Helper T cell (primary cell): Measurements from ENCODE around the genes TBC1D22B and KCNK17.

DNA sequence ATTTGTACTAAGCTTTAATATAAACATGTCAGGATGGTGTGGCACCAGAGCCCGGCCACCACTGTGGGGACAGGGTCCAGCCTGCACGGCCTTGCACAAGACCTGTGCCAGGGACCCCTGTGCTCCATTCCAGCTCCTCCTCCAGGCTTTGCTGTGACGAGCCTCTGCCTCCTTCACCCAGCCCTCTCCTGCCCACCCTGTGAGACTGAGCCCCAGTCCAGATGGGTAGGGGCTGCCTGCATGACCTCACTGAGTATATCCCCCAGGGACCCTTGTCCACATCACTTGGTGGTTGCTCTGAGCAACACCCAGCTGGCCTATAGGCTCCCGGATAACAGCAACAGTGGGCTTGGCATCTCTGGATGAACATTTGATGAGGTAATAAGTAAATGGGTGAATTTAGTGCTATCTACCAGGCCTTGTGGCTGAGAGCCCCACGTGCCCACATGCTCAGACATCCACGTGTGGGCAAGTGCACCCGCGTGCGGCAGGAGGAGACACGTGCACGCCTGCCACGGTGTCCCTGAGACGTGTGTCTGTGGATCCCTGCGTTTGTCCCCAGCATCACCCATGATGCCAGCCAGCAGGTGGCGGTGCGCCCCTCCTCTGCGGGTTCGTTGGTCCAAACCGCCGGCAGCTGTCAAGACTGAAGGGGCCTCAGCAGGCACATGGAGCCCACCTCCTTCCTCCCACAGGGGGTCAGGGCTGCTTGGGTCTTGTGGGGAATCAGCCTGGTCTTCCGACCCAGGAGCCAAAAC is 45.8 kb downstream of the FGD2 start:
- PRO-cap, 2 experiments = peak in 2 of 2 experiments; most common plus-strand start position 478 of the sequence (in 1); most common minus-strand start position 199 of the sequence (in 1)

DNA sequence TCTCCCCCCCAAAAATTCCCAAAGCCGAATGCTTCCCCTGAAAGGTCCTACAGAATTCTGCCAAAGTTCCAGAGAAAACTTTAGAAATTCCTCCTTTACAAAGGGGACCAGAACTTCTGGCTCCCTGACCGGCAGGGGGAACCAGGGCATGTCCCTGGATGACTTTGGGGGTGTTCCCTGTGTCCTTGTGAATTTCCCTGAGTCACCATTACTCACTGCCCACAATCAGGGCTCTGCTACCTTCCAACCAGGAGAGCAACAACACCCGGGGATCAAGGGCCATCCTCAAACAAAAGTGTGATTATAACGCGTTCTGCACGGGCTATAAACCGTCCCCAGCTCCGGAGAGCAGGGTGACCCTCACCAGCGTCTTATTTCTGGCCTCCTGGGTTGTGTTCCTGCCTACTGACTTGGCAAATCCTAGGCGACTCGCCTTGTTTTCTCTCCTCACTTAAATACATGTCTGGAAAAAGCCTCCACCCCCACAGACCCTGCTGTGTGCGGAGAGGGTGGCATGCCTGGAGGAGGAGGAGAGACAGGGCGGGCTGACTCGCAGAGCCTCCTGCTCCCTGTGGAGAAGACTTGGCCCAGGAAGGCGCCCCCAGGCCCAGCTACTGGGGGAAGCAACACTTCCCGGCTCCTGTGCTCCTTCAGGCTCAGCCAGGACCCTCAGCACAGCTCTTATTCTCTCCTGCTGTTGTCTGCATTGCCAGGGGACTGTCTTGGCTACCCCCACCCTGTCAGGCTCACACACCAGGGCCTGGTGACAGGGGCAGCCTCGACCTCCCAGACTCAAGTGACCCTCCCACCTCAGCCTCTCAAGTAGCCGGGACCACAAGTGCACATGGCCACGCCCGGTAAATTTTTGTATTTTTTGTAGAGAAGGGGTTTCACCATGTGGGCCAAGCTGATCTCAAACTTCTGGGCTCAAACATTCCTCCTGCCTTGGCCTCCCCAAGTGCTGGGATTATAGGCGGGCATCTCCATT is 54.1 kb downstream of the FGD2 start:
- PRO-cap, 2 experiments = no peak in any of the 2 experiments

- PRO-cap, 2 experiments = peak in 2 of 2 experiments; most common plus-strand start chr6:37257772 (in 2); most common minus-strand start chr6:37258146 (in 2)
These were observed at the start of gene TBC1D22B for GRCh38 chr6:37257202-37258299. TSS of gene TBC1D22B (plus strand) at chr6:37257772.

GRCh38 chr6:37496825-37497678 is 2.6 kb downstream of the CCDC167 start:
- PRO-cap, 2 experiments = no peak in any of the 2 experiments

- PRO-cap, 2 experiments = peak in 2 of 2 experiments; most common plus-strand start chr6:37503677 (in 1); most common minus-strand start chr6:37503589 (in 1)
These were observed 3.9 kb upstream of the CCDC167 start for GRCh38 chr6:37503445-37504084.

DNA sequence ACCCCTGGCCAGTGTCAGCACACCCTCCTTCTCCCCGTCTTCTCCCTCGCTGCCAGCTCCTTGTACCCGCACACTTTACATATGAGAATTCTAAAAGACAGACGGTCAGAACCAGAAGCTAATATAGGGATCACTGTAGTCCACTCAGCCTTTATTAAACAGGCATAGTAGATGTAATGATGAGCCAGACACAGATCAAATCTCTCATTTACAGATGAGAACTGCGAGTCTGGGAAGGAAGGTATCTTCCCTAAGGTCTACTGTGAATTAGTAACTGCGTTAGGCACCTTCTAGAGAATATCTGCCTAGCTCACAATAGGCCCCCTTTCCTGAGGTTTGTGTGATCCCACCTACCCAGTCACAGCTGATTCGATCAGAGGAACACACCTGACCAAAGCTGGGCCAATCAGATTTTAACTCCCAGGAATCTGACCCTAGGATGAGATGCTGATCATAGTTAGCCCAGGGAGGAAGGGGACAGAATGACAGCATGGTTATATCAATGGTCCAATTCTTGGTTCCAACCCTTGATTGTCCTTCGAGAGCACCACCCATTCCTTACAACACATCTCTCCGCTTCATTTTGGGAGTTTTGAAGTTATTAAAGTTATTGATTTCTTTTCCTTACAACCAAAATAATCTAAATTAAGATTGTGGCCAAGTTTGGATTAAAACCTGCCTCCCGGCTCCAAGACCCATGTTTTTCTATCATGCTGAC is 7.4 kb upstream of the CCDC167 start:
- PRO-cap, 2 experiments = no peak in any of the 2 experiments

DNA sequence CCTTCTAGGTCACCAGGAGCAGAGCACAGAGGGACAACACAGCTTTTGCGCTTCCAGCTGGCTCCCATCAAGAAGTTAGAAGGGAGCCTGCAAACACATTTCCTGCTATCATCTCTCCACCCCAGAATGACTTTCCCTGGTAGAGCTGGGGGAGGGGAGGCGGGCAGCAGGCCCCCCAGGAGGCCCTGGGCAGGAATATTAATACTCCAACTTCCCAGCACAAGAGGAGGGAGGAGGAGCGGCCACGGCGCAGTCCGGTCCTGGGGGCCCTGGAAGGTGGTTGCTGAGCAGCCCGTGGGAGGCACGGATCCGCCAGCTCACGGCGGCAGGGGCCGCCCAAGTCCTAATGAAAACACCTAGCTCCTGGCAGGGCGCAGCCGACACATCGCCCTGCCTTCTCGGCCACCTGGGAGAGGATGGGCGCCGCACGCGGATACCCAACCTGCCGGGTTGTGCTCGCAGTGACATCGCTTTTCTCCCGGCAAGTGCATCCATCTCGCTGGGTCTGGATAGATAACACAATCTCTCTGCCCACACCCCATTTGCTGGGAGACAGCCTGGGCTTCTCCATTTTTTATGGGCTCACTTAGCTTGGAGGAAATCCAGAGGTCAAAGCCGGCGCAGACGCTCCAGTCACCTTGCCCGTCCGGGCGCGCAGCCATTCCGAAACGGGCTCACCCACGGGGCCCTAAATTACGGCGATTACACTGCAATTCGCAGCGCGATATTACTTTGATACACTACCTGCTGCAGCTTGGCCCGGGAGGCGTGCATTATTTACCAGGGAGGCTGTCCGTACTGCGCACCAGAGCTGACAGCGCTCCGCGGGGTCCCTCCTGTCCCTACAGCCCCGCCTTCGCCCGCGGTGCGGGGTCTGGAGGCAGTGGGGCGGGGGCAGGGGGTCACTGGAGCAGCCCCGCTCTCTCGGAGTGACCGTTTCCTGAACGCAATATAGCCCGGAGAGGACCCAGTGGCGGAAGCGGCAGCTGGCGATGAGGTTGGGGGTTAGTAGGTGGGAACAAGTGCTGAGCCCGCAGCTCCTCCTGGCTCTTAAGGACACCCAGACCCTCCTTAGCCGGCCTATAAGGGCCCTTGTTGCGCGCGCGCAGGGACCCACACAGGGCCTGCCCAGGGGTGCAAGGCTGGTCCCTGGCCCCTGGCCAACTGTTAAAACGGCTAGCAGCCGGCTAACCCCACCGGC is 36.2 kb upstream of the CCDC167 start:
- PRO-cap, 2 experiments = peak in 1 of 2 experiments; most common plus-strand start position 773 of the sequence (in 1); most common minus-strand start position 665 of the sequence (in 1)

DNA sequence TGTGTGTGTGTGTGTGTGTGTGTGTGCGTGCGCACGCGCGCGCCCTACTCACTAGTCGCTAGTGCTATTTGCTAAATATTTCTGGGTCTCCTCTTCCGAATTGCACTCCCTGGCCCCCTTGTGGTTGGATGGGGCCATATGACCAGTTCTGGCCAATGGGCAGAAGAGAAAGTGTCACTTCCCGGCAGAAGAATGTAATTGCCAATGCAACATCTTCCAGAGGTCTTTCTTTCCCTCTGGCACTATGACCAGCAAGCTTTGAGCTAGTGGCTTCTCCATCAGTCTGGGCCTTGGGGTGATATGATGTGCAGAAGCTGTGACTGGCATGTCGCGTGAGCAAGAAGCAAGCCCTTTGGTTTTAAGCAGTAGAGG is 60.8 kb upstream of the CCDC167 start:
- PRO-cap, 2 experiments = no peak in any of the 2 experiments

DNA sequence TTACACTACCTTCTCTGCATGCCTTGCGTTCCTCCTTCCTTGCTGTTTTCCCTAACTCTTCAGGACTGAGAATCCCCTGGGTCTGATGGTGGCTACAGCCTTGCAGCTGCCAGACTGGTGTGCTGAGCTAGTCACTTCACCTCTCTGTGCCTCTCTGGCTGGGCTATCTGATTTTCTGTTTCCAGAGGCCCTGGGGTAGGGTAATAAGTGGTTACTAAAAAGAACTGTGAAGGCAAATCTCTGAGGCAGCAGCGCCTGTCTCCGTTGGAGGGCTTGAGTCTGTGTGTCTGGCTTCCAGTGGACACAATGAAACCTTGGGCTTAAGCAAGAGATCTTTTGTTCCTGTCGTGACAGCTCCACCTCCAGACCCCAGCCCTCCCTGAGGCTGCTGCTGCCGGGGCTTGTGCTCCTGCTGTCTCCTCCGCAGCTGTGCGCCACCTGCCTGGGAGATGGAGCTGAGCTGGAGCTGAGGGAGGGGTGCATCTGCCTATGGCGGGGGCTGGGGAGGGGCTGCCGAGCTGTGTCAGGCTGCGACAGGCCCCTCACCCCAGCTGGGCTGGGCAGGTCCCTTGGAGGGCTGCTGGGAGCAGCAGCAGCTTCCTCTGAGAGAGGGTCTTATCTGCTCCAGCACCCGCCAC is 65.8 kb upstream of the CCDC167 start:
- PRO-cap, 2 experiments = no peak in any of the 2 experiments

- PRO-cap, 2 experiments = no peak in any of the 2 experiments
These were observed 49.1 kb downstream of the MDGA1 start for GRCh38 chr6:37648213-37649437.

- PRO-cap, 2 experiments = no peak in any of the 2 experiments
These were observed 177.9 kb downstream of the ZFAND3 start for GRCh38 chr6:37997305-37997938.

GRCh38 chr6:38139413-38140034 is 320.0 kb downstream of the ZFAND3 start:
- PRO-cap, 2 experiments = no peak in any of the 2 experiments

- PRO-cap, 2 experiments = no peak in any of the 2 experiments
These were observed 335.6 kb downstream of the ZFAND3 start for GRCh38 chr6:38154998-38155661.

- PRO-cap, 2 experiments = no peak in any of the 2 experiments
These were observed 336.3 kb downstream of the ZFAND3 start for GRCh38 chr6:38155662-38156475.

GRCh38 chr6:38157027-38157648 is 337.6 kb downstream of the ZFAND3 start:
- PRO-cap, 2 experiments = no peak in any of the 2 experiments

DNA sequence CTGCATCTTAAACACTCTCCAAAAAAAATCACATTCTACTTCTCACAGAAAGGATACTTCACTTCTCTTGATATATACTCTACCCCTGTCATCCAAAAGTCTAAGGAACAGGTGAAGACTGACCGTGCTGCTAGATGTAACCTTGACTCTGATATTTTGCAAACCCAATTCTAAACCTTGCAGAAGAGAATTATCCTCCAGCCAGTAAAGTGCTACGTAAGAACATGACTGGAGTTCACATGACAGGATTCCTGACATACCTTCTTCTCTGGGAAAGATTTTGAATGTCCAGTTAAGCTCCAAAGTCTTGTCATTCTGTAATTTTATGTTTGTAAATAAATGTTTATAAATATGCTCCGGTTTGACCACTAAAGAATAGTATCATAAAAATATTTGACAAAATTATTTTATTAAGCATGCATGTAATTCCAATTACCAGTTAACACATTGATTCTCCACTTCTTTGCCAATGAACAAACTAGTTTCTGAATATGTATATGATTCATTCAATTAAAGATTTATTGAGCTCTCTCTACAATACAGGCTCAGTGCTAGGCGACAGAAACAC is 35.7 kb downstream of the BTBD9 start:
- PRO-cap, 2 experiments = no peak in any of the 2 experiments

DNA sequence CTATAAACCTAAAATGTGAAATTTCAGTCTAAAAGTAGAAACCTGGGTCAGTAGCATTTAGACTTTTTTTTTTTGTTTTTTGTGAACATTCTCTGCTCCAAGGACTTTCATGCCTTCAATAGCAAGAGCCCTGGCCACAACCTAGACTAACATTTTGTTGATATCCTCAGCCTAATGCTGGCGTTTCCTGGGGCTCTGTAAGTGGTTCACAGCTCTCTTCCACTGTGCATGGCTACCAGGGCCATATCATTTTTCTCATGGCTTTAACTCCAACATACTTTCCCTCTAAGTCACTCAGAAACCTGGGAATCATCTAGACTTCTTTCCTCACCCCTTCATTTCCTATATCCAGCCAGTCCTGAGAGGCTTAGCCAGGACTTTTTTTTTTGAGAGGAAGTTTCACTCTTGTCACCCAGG is 76.6 kb downstream of the DNAH8 start:
- PRO-cap, 2 experiments = no peak in any of the 2 experiments

DNA sequence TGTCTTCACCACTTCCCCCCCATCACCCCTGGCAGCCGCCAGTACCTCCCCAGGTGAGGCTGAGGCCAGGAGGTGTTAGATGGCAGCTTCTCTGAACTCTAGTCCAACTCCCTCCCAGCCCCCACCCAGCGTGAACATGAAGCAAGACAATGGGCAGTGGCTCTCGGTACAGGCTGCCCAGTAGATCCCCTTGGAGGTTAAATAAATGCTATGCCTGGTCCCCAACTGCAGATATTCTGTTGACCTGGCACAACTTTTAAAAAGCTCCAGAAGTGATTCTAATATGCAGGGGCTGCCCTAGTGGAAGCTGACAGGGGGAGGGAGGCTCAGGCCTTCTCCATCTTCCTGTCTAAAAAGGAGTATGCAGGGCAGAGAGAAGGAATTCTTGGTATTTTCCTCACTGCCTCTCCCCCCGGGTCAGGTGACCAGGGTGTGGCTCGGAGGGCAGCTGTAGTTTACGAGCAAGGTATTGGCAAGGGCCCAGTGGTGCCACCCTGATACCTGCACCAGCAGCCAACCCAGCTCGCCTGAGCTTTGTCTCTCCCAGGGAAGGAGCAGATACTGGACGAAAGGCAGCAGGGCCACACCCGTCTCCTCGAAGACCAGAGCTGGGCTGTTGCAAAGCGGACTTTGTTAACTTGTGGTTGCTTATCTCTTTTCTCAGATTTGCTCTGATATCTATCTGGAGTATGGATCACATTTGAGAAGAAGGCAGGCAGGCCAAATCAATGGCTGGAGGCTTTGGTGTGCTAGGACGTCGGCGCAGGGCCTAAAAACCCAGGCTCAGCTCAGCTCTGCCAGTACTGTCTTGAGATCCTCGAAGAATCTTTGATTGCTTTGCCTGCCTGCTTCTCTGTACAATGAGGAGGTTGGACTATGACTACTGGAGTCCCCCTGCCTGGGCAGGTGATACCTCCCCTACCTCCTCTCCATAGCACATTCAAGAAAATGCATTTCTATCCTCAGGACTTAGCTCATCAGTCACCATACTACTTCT is 25.5 kb downstream of the KCNK5 start:
- PRO-cap, 2 experiments = no peak in any of the 2 experiments

DNA sequence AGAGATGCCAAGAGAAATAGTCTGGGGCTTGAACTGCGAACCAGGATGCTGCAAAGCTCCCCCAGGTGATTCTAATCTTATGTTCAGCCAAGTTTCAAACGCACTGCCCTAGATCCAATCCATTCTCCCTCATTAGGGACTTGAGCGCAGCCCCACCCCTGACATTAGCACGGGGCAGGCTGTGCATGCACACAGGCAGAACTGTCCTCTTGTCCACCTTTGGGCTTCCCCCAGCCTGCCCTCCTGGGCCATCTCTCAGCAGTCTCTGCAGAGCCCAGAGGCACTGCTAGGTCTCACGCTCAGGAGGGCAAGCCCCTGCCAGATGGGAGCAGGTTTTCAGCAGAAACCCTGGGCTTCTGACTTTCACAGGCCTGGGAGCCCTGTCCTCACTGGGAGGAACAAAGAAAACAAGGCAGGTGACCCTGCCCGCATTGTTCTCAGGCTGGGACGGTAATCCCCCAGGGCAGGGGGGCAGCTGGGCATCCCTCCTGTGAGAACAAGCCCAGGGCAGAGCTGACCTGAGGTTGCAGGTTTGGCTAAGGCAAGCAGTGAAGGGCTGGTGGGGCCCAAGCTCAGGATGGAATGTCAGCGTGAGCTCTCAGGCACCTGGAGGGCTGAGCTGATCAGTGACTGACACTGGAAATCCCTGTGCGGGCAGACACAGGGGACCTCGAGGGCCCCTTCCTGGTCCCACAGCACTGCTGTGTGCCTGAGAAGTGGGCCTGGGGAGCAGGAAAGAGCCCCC is 24.5 kb downstream of the KCNK5 start:
- PRO-cap, 2 experiments = no peak in any of the 2 experiments

DNA sequence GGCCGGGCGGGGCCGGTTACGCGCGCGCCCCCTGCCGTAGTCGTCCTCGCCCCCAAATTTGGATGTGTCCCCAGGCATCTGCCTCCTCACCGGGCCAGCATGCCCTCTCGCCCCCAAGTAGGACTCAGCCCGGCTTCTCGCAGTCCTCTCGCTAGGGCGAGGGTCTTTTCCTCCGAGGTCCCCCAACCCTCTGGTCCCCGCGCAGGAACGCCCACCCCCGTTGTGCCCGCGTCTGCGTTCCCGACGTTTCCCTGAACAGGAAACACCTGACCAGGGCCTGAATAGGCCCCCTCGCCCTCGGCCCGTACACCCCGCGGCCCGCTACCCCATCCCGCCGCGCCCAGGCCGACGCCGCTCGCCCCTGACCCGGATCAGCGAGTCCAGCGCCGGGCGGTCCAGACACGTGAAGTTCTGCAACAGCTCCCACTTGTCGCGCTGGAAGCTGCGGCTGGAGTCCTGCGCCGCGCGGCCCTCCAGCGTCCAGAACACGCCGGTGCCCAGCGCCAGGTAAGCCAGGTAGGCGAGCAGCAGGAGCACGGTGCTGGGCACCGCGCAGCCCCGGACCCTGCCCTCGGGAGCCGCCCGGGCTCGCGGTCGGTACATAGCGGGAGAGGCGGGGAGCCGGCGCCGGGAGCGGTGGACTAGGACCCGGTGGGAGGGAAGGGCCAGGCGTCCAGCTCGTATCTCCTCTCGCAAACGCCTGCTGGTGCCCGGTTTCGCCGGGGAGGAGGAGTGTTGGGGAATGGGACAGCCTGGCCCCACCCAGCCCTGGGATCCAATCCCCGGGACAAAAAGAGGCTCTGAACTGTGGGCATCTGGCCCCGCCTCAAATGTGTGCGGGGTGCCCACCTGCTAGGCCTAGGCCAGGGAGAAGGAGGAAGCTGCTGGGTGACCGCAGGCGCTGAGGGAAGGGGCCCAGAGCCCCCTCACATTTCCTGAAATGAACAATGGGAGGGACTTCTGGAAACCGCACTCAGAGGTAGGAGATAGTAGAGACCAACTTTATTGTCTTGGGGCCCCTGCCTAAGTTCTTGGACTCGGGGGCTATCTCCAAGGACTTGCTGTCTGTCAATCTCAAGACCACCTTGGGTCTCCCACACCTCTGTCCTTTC is at the start of gene KCNK17:
TSS of gene KCNK17 (minus strand) at position 702 of the 1,112 bp plus-strand sequence.
- PRO-cap, 2 experiments = no peak in any of the 2 experiments